HepG2 (cell line): ENCODE measurements around the gene PPFIA4.

GRCh38 chr1:202162680-202163218 is 2.3 kb upstream of the PTPN7 start:
- RRBS, 2 experiments, result 0 to 13% methylated on average over 1 of the region's 10 CpGs
CAGE:
- cytosol, long polyA minus RNA, result no peak
- cytosol, long polyA plus RNA, result no peak
- long polyA plus RNA, result no peak
- nucleus, long polyA minus RNA, result no peak
- nucleus, long polyA plus RNA, result no peak

DNA sequence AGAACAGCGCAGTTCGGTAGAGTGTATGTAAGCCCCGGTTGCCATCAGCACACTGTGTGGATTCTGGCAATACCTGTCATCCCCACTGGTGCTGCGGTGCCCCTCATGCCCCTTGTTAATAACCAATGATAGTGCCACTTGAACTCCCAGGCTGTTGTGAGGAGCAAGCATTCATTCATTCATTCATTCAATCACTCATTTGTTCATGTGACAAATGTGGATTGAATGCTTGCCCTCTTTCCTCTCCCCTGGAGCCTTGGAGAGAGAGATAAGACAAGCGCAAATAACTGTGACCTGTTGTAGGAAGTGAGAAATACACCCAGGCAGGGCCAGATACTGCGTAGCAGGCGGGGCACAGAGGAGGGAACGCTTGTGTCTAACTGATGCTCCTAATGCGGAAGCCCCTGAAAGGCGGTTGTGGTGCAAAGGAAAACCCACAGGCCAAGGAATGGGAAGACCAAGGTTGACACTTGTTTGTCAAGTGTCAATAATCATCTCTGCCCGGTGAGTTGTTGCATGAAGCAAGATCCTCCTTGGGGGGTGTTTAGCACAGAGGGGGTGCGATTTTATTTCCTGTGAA is 9.9 kb downstream of the LGR6 start:
- RRBS, 2 experiments, result no CpG with 5 or more reads among the region's 12 CpGs
CAGE:
- cytosol, long polyA minus RNA, result no peak
- cytosol, long polyA plus RNA, result no peak
- long polyA plus RNA, result no peak
- nucleus, long polyA minus RNA, result no peak
- nucleus, long polyA plus RNA, result no peak

DNA sequence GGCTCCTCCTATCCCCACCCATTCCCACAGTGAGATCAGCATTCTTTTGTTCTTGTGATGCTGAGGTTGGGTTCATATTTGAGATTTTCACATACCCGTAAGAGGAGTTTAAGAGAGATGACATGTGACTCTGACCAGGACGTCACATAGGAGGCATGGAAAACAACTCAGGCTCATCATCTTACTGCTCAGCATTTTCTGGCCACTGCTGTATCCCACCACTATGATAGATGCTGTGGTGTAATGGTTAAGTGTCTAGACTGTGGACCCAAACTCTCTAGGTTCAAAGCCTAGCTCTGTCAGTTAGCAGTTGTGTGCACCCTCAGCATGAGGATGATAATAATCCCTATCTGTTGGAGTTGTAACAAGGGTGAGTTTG is 40.7 kb downstream of the LGR6 start:
- RRBS, 2 experiments, result no CpG with 5 or more reads among the region's 2 CpGs
CAGE:
- cytosol, long polyA minus RNA, result no peak
- cytosol, long polyA plus RNA, result no peak
- long polyA plus RNA, result no peak
- nucleus, long polyA minus RNA, result no peak
- nucleus, long polyA plus RNA, result no peak

GRCh38 chr1:202462615-202463273 is 114.2 kb downstream of the PPP1R12B start:
CAGE:
- cytosol, long polyA minus RNA, result no peak
- cytosol, long polyA plus RNA, result no peak
- long polyA plus RNA, result no peak
- nucleus, long polyA minus RNA, result no peak
- nucleus, long polyA plus RNA, result no peak

GRCh38 chr1:202504931-202505909 is 156.7 kb downstream of the PPP1R12B start:
- RRBS, 2 experiments, result no CpG with 5 or more reads among the region's 6 CpGs
CAGE:
- cytosol, long polyA minus RNA, result no peak
- cytosol, long polyA plus RNA, result no peak
- long polyA plus RNA, result no peak
- nucleus, long polyA minus RNA, result no peak
- nucleus, long polyA plus RNA, result no peak

DNA sequence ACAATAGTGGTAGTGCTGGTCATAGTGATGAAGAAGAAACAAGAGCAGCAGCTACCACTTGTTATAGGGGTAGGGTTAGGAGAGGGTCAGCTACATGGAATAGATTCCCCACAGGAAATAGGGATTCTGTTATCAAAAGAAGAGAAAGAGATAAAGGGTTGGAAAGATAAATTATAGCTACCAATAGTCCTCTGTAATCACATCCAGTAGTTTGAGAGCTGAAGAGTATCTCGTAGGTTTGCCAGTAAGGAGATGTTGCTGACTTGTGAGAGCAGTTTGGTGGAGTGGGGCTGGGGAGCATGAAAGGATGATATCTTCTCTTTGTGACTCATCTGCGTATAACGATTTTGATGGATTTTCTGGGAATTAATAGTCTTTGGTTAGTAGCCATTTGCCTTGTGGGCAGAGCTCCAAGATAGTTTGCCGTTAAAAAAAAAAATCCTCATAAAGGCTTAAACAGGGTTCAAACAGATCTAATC is 167.7 kb downstream of the PPP1R12B start:
- RRBS, 2 experiments, result no CpG with 5 or more reads among the region's 4 CpGs
CAGE:
- cytosol, long polyA minus RNA, result no peak
- cytosol, long polyA plus RNA, result no peak
- long polyA plus RNA, result no peak
- nucleus, long polyA minus RNA, result no peak
- nucleus, long polyA plus RNA, result no peak

GRCh38 chr1:202545680-202546191 is 164.5 kb downstream of the SYT2 start:
- RRBS, 2 experiments, result no CpG with 5 or more reads among the region's 3 CpGs
CAGE:
- cytosol, long polyA minus RNA, result no peak
- cytosol, long polyA plus RNA, result no peak
- long polyA plus RNA, result no peak
- nucleus, long polyA minus RNA, result no peak
- nucleus, long polyA plus RNA, result no peak

GRCh38 chr1:202576737-202577251 is 133.5 kb downstream of the SYT2 start:
- RRBS, 2 experiments, result no CpG with 5 or more reads among the region's 1 CpG
CAGE:
- cytosol, long polyA minus RNA, result no peak
- cytosol, long polyA plus RNA, result no peak
- long polyA plus RNA, result no peak
- nucleus, long polyA minus RNA, result no peak
- nucleus, long polyA plus RNA, result no peak

GRCh38 chr1:202579631-202580477 is 130.4 kb downstream of the SYT2 start:
- RRBS, 2 experiments, result no CpG with 5 or more reads among the region's 2 CpGs
CAGE:
- cytosol, long polyA minus RNA, result no peak
- cytosol, long polyA plus RNA, result no peak
- long polyA plus RNA, result no peak
- nucleus, long polyA minus RNA, result no peak
- nucleus, long polyA plus RNA, result no peak

- RRBS, 2 experiments, result no CpG with 5 or more reads among the region's 5 CpGs
CAGE:
- cytosol, long polyA minus RNA, result no peak
- cytosol, long polyA plus RNA, result no peak
- long polyA plus RNA, result no peak
- nucleus, long polyA minus RNA, result no peak
- nucleus, long polyA plus RNA, result no peak
These were observed 128.9 kb downstream of the SYT2 start for GRCh38 chr1:202581072-202581960.

- RRBS, 2 experiments, result no CpG with 5 or more reads among the region's 9 CpGs
CAGE:
- cytosol, long polyA minus RNA, result no peak
- cytosol, long polyA plus RNA, result no peak
- long polyA plus RNA, result no peak
- nucleus, long polyA minus RNA, result no peak
- nucleus, long polyA plus RNA, result no peak
These were observed 83.4 kb downstream of the SYT2 start for GRCh38 chr1:202626858-202627304.

- RRBS, 2 experiments, result under 1 to 1% methylated on average over 14 to 17 of the region's 43 CpGs
CAGE:
- cytosol, long polyA minus RNA, result no peak
- cytosol, long polyA plus RNA, result no peak
- long polyA plus RNA, result no peak
- nucleus, long polyA minus RNA, result no peak
- nucleus, long polyA plus RNA, result no peak
These were observed 2.3 kb upstream of the KDM5B start for GRCh38 chr1:202810390-202811044.

- RRBS, 2 experiments, result no CpG with 5 or more reads among the region's 3 CpGs
CAGE:
- cytosol, long polyA minus RNA, result no peak
- cytosol, long polyA plus RNA, result no peak
- long polyA plus RNA, result no peak
- nucleus, long polyA minus RNA, result no peak
- nucleus, long polyA plus RNA, result no peak
These were observed 3.0 kb upstream of the RABIF start for GRCh38 chr1:202891862-202892506.

GRCh38 chr1:202964272-202965117 is 2.6 kb downstream of the CYB5R1 start:
- RRBS, 2 experiments, result no CpG with 5 or more reads among the region's 6 CpGs
CAGE:
- cytosol, long polyA minus RNA, result no peak
- cytosol, long polyA plus RNA, result no peak
- long polyA plus RNA, result no peak
- nucleus, long polyA minus RNA, result no peak
- nucleus, long polyA plus RNA, result no peak

GRCh38 chr1:203022557-203022867 is 3.8 kb upstream of the PPFIA4 start:
- RRBS, 2 experiments, result no CpG with 5 or more reads among the region's 6 CpGs
CAGE:
- cytosol, long polyA minus RNA, result no peak
- cytosol, long polyA plus RNA, result no peak
- long polyA plus RNA, result no peak
- nucleus, long polyA minus RNA, result no peak
- nucleus, long polyA plus RNA, result no peak

GRCh38 chr1:203025718-203026913 is at the start of gene PPFIA4:
Gene PPFIA4 (plus strand): TSS chr1:203026491.
- RRBS, 2 experiments, result 11 to 12% methylated on average over 18 of the region's 69 CpGs
CAGE:
- cytosol, long polyA minus RNA, result no peak
- cytosol, long polyA plus RNA, result no peak
- long polyA plus RNA, result no peak
- nucleus, long polyA minus RNA, result no peak
- nucleus, long polyA plus RNA, result start-site peak on the plus strand at chr1:203026488-203026629, 83 and 148 reads in 2 replicates

DNA sequence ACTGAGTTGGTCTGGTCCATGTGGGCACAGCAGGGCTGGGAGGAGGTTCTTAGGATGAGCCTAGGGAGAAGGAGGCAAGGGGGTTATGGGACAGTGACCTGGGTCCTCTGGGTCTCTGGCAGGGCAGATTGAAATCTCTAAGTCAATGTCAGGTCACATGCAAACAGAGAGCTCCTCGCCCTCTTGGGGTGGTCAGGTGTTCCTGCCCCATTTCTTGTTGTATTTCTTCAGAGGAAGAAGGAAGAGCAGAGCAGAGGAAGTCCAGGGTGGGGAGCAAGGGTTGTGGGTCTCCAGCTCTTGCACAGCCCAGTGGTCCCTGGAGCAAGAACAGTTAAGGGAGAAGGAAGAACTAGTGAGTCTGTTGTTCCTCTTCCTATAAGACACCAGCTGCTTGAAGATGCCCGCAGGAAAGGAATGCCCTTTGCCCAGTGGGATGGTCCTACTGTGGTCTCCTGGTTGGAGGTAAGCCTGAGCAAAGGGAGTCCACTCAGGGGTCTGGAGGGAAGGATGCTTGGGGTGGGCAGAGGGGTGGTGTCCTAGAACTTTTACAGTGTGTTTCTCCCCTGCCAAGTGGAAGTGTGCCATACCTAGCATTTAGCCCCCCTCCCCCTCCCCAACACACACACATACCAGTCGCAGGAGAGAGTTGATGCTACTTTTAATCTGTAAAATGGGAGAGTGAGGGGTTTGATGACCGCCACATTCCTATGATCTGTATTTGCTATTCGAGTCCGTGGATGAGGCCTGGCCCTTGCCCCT is 26.2 kb downstream of the MYOG start:
- RRBS, 2 experiments, result no CpG with 5 or more reads among the region's 6 CpGs
CAGE:
- cytosol, long polyA minus RNA, result no peak
- cytosol, long polyA plus RNA, result no peak
- long polyA plus RNA, result no peak
- nucleus, long polyA minus RNA, result no peak
- nucleus, long polyA plus RNA, result no peak

GRCh38 chr1:203129733-203130360 is 2.3 kb downstream of the ADORA1 start:
- RRBS, 2 experiments, result 3% methylated on average over 2 of the region's 7 CpGs; no CpG with 5 or more reads in 1 of the 2 experiments
CAGE:
- cytosol, long polyA minus RNA, result no peak
- cytosol, long polyA plus RNA, result no peak
- long polyA plus RNA, result no peak
- nucleus, long polyA minus RNA, result no peak
- nucleus, long polyA plus RNA, result no peak

GRCh38 chr1:203176008-203176226 is 291 bp upstream of the MYBPH start:
- RRBS, 2 experiments, result no CpG with 5 or more reads among the region's 6 CpGs
CAGE:
- cytosol, long polyA minus RNA, result no peak
- cytosol, long polyA plus RNA, result no peak
- long polyA plus RNA, result no peak
- nucleus, long polyA minus RNA, result no peak
- nucleus, long polyA plus RNA, result no peak

DNA sequence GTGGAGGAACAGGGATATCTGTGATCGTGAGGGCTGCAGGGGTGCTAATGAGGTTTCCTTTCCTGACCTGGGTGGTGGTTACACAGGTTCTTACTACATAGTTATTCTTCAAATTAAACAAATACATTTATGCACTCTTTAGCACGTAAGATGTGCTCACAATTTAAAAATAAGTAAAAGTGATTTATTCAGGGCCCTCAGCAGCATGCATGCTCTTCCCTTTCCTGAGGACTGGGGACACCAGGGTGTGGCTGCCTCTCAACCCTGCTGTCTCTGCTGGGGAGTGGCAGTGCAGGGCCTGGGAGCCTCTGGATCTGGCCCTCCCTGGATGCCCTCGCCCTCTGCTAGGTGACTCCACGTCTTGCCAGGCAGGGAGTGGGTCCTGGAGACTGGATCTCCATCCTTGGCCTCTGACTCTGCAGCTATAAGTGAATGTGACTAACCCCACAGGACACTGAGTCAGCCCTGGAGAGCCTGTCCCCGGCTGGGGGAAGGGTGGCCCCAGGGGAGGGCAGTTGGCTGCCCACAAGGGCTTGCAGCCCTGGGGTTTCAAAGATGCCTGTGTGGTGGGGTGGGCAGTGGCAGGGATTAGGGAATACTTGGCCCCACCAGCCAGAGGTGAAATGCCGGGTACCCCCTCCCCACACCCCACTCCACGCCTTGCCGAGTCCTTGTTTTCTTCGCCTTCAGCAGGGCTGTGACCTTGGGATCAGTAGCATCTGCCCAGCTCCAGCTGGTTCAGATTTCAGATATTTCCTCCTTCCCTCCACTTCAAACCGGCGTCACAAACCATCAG is 1.8 kb upstream of the MYBPH start:
- RRBS, 2 experiments, result no CpG with 5 or more reads among the region's 11 CpGs
CAGE:
- cytosol, long polyA minus RNA, result no peak
- cytosol, long polyA plus RNA, result no peak
- long polyA plus RNA, result no peak
- nucleus, long polyA minus RNA, result no peak
- nucleus, long polyA plus RNA, result no peak